Measurements from ENCODE around the gene UBE2J2.

DNA sequence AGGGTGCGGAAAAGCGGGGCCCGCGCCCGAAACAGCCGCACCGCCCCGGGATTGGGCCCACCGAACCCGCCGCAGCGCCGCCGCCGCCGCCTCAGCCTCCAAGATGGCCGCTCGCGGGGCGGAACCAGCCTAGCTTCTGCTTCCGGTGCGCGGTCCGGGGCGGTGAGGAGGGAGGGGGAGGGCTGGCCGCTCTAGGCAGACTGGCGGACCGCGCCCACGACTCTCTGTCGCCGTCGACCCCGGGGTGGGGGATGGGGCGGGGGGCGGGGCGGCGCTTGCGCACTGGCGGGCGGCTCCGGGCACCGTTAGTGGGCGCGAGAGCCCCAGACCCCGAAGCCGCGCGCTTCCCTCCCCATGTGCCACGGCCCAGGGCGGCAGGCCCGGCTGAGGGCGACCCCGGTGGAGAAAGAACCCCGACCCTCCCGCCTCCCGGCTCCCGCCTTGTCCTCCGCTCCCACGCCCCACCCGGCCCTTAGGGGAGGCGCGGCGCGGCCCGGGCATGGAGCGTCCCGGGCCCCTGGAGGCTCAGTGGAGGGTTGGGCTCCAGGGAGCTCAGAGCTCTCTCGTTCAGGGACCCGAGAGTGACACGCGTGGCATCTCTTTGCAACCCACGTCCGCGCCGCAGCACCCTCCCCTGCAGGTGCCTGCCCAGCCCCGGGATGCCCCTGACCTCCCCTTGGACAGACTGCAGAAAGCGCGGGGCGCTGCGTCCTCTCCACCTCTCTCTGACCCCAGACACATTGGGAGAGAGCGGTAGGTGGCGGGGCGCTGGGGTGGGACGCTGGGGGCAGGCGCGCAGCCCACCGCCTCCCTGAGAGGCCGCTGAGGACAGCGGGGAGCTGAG is at the start of gene UBE2J2:
UBE2J2 (minus strand) TSS at position 126 of the 844 bp plus-strand sequence.
- RRBS, result 2% methylated on average over 48 of the region's 90 CpGs

DNA sequence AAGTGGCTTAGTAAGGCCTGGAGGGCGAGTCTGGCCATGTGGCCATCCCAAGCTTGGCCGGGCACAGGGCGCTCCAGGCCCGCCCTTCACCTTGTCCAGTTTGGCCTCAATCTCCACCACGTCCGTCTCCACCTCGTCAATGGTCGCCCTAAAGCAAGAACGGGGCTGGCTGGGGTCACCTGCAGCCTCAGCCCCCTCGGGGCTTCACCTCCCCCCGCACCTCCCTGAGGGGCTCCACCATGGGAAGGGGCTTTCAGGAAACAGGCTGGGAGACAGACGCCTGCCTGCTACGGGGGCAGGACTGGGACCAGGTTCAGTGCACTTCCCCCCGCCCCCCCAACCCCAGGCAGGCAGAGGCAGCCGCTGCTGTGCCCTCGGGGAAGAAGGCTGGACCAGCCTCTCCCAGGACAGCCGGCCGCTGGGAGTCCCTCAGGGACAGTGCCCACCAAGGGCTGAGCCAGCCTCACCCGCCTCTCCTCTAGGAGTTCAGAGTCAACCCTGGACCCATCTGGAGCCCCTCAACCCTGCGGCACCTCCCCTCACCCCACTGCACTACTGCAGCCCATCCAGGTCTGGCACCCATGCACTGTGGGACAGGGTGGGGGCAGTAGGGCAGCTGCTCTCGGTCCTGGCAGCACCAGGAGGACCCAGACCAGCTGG is 3.6 kb downstream of the ACAP3 start:
- RRBS, result no CpG with 5 or more reads among the region's 21 CpGs

- RRBS, result no CpG with 5 or more reads among the region's 12 CpGs
These were observed 2.9 kb downstream of the PUSL1 start for GRCh38 chr1:1311185-1311715.

DNA sequence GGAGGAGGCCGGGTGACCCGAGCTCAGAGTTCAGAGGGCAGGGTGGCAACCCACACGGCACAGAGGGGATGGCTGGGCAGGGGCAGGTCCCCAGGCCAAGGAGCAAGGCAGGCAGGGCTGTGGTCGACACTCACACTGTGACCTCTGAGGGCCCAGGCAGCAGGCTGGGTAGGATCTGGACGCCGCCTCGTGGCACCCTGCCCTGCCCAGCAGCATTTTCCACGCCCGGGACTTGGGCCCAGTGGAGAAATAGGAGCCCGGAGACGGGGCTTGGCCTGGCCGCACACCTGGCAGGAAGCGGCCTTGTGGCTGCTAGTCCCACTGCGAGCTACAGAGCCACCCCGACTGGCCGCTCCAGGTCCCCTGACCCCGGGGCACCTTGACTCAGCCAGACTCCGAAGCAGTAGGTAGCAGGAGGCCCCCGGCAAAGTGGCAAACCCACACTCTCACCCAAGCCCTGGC is 5.2 kb downstream of the DVL1 start:
- RRBS, result 98% methylated on average over 6 of the region's 19 CpGs

DNA sequence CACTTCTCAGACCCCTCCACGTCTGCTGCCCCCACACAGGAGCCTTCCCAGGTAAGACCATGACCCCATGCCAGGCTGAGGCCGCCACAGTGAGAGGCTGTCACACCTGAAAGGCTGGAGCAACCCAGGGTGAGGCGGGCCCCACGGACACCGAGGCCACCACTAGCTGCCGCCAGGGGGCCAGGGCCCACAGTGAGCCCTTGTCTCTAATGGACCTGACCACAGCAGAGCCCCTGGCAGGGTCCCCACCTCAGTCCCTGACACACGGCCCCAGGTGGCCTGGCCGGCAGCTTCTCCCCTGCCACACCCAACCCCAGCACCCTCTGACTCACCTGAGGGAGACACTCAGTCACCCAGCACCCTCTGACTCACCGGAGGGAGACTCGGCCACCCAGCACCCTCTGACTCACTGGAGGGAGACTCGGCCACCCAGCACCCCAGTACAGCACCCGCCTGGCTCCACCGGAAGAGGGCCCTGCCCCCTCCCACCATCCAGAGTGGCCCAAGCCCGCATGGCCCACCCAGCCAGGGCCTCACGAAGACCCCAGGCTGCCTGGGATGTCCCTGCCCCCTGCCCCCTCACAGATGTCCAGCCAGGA is 4.5 kb downstream of the DVL1 start:
- RRBS, result 72% methylated on average over 5 of the region's 15 CpGs

DNA sequence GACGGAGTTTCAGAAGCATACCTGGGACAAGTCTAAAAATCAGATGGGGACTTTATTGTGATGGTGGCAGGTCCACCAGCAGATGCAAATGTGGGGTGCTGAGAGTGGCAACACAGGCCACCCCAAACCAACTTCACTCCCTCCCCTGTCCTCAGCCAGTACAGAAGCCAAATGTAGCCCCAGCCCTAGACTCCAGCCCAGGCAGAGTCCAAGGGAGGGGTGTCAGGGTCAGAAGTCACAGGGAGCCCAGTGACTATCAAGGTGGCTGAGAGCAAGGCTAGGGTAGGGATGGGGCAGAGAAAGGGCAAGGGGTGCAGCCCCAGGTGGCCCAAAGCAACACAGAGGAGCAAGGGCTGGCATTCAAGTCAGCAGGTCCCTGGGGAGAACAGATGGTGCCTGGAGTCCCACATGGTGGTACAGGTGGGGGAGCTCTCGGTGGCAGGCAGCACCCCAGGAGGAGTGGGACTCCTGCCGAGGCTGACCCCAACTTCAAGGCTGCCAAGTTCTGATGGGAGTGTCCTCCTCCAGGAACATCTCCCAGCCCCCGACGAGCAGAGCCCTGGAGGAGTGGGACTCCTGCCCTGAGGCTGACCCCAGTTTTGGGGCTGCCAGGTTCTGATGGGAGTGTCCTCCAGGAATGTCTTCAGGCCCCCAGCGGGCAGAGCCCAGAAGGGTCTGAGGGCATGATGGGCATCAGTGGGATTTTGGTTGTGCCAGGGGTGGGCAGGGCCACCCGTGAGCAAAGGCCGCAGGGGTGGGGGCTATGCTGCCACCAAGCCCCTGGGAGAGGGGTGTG is 3.6 kb upstream of the DVL1 start:
- RRBS, result no CpG with 5 or more reads among the region's 8 CpGs

DNA sequence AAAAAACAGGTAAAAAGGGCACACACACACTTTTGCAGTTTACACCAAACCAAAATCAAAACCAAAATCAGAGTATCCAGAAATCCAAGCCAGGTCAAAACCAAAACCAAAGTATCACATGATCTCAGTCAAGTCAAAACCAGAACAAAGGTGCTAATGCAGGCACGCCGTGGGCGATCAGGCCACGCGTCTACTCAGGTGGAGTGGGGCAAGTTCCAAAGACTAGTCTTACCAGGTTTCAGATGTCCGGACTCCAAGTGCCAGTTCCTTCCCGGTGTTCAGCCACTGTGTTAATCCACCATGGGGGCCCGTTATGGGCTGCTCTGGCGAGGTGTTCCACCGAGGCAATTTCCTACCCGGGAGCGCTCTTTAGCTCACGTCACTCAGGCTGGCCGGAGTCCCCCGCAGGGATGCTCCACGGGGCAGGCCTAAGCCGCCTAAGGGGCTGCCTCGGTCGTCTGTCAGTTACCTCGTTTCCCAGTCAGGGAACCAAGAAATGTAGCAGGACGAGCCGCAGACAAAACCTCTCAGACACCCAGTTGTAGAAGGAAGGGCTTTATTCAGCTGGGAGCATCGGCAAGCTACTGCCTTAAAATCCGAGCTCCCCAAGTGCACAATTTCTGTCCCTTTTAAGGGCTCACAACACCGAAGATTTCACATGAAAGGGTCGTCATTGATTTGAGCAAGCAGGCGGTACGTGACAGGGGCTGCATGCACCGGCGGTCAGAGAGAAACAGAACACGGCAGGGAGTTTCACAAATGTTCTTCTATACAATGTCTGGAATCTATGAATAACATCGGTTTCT is 3.0 kb downstream of the ANKRD65 start:
- RRBS, result no CpG with 5 or more reads among the region's 32 CpGs

DNA sequence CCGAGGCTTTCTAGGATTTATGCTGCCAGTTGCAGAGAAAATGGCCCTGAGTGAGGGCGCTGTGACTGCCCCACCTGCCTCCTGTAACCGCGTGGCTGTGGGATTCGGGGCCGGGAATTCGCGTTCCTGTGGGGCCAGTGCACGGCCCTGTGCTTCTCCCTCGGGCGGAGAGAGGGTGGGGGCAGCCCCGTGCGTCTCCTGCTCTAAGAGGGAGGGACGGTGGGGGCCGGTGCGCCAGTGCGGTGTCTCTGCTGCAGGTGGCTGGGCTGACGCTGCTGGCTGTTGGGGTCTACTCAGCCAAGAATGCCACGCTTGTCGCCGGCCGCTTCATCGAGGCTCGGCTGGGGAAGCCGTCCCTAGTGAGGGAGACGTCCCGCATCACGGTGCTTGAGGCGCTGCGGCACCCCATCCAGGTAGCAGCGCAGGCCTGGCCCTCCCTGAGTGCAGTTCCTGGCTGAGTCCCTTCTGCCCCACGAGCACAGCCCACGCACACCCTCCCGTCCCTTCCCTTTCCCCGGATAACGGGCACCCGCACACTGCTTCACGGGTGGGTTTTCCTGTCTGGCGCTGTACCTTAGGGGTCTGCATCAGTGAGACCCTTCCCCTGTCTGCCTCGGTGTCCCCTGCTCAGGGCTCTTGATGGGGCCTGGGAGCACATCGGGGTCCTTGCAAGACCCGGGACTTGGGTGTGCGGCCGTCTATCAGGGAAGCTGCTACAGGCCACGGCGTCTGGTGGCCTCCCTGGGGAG is 10.7 kb downstream of the ATAD3A start:
- RRBS, result 86% methylated on average over 3 of the region's 46 CpGs

GRCh38 chr1:1539485-1540532 is 615 bp downstream of the TMEM240 start:
- RRBS, result 7% methylated on average over 36 of the region's 121 CpGs

DNA sequence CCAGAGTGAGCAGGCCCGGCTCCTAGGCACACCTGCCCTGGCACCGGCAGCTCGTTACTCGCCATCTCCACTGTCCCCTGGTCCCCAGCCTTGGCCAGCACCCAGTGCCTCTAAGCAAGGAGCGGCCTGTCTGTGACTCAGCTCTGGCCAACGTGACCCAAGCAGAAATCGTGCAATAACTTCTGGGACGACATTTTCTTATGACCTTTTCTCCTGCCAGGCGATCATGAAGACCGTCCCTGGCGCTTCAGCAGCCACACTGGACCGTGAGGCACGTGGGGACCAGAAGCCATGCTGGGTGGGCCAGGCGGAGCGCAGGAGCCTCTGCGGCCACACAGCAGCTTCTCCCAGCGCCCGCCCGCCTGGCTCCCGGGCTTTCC is 2.2 kb upstream of the TMEM240 start:
- RRBS, result no CpG with 5 or more reads among the region's 20 CpGs

- RRBS, result no CpG with 5 or more reads among the region's 43 CpGs
These were observed 10.4 kb downstream of the SSU72 start for GRCh38 chr1:1563817-1565036.

GRCh38 chr1:1569186-1570013 is 5.3 kb downstream of the SSU72 start:
- RRBS, result no CpG with 5 or more reads among the region's 16 CpGs

GRCh38 chr1:1627009-1627969 is 4.7 kb upstream of the MMP23B start:
- RRBS, result 71% methylated on average over 18 of the region's 50 CpGs

- RRBS, result 5% methylated on average over 5 of the region's 19 CpGs
These were observed 14.7 kb downstream of the SLC35E2B start for GRCh38 chr1:1677869-1678271.

GRCh38 chr1:1765017-1765539 is 13.2 kb downstream of the NADK start:
- RRBS, result 34% methylated on average over 7 of the region's 18 CpGs

DNA sequence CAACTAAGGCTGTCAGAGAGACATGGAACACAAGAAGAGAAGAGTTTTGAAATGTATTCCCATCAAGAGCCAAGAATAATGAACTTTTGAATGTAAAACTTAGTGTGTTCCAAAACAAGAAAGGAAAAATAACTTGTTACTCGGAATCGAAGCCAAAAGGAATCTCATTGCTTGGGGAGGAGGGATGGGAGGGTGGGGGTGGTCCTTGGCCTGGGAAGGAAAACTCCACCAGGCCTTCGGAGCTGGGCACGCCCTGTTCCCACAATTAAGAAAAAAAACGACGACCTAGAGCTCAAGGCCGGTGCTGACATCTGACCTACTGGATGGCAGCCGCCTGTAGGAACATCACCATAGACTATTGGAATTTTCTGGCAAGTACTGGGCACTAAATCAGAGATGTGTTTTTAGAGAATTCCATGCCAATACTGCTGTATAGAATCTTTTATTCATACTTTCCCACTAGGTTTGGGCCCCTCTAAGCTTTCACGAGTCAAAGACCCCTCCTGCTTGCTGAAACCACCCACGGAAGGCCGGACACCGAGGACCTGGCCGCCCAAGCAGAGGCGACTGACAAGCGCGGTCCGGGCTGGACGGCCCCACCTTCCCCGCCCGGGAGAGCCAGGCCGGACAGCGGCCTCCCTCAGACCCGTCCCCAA is 709 bp downstream of the NADK start:
- RRBS, result 3% methylated on average over 10 of the region's 23 CpGs

GRCh38 chr1:1840379-1840987 is 50.4 kb downstream of the GNB1 start:
- RRBS, result no CpG with 5 or more reads among the region's 12 CpGs

GRCh38 chr1:1857301-1857897 is 33.5 kb downstream of the GNB1 start:
- RRBS, result no CpG with 5 or more reads among the region's 2 CpGs

DNA sequence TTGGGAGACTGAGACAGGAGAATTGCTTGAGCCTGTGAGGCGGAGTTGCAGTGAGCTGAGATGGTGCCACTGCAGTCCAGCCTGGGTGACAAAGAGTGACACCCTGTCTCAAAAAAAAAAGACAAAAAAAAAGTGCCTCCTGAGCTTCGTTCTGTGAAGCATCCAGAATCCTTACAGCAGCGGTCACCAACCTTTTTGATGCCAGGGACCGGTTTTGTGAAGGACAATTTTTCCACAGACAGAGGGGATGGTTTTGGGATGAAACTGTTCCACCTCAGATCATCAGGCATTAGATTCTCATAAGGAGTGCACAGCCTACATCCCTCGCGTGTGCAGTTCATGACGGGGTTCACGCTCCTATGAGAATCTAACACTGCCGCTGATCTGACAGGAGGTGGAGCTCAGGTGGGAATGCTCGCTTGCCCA is 16.2 kb downstream of the GNB1 start:
- RRBS, result no CpG with 5 or more reads among the region's 10 CpGs

GRCh38 chr1:1909651-1910261 is 5.3 kb upstream of the CALML6 start:
- RRBS, result 67% methylated on average over 8 of the region's 22 CpGs

All from mononuclear cell (primary cell).